SK-N-SH (cell line): ENCODE measurements around a stretch of chr5.

DNA sequence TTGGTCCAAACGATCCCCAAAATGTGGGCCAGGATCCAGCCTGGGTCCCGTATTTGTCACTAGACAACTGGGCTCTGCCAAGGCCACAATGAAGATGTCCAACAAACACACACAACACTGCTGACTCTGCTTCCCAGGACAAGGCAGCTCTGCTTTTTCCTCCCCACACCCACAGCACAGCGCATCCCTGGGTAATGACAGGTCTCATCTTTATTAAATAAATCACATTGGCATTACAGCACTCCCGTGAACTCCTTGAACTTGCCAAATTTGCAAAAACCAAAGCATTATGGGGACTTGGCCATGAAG is 424.1 kb upstream of the ACTBL2 start:
- RRBS: no CpG with 5 or more reads among the region's 4 CpGs
CAGE:
- cytosol, long polyA plus RNA: no peak
- long polyA plus RNA: no peak
- nucleus, long polyA plus RNA: no peak

- RRBS: no CpG with 5 or more reads among the region's 6 CpGs
CAGE:
- cytosol, long polyA plus RNA: no peak
- long polyA plus RNA: no peak
- nucleus, long polyA plus RNA: no peak
Observed at GRCh38 chr5:58244762-58245354, 215.0 kb downstream of the PLK2 start.

DNA sequence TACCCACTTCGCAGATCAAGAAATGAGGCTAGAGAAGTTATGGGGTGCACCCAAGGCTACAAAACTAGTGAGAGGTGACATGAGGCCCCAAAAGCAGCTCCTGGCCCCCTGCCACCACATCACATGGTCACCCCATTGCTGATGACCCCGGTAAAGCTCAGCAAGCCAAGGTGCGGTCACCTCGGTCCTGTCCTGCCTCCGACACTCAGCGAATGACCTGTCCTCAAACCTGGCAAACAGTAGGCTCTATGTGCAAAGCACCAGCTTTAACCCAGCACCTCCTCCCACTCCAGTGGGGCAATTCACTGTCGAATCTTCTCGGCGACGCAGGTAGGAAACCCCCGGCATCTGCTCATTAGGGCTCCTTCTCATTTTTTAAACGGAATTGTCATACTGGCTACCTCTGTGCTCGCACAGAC is 307.4 kb downstream of the RAB3C start:
- RRBS: no CpG with 5 or more reads among the region's 13 CpGs
CAGE:
- cytosol, long polyA plus RNA: no peak
- long polyA plus RNA: no peak
- nucleus, long polyA plus RNA: no peak

CAGE:
- cytosol, long polyA plus RNA: no peak
- long polyA plus RNA: no peak
- nucleus, long polyA plus RNA: no peak
Observed at GRCh38 chr5:59087801-59088379, 505.0 kb downstream of the RAB3C start.

DNA sequence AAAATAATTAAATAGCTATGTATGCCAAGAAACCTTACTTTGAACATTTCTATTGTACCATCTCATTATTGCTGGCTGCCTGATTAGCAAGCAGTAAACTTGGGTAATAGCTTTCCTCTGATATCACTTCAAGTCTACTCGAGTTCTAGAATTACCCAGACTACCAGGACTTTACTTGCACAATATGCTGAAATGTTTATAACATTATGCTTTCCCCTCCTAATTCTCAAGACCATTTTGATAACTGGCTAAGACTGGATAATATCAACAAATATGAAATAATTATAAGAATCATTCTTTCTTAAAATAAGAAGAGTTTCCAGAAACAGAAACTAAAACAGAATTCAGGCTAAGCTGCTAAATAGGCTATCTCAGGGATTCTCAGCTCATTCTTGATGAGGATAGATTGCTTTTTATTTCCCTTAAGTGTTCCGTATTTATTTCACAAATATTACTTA is 512.7 kb downstream of the RAB3C start:
- RRBS: no CpG with 5 or more reads among the region's 2 CpGs
CAGE:
- cytosol, long polyA plus RNA: no peak
- long polyA plus RNA: no peak
- nucleus, long polyA plus RNA: no peak

DNA sequence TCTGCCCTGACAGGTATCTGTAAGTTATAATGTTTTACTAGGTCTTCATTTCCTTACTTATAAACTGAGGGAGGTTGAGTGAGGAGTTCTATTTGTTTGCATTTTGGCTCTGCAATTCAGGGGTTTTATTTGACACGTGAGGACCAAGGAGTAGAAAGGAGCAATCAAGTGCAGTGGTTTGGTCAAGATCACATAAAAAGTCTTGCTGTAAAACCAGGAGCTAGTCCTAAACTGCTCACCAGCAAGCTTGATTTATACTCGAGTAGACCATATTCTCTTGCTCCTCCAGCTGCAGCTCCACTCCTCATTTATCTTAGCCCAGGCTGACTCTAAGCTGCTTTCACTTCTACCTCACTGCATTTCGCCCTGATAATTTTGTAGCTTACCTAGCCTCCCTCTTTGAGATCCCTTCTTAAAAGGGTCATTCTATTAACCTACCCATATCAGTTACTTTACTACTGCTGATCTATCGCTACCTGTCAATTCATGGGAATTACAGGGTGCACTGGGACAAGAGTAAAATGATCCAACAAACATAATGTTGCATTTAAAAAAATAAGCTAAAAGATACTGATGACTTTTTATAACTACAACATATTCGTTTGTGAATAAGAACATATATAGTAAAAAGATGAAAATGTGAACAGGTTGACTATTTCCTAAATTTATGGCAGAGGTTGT is 541.4 kb downstream of the RAB3C start:
- RRBS: no CpG with 5 or more reads among the region's 5 CpGs
CAGE:
- cytosol, long polyA plus RNA: no peak
- long polyA plus RNA: no peak
- nucleus, long polyA plus RNA: no peak

- RRBS: no CpG with 5 or more reads among the region's 2 CpGs
CAGE:
- cytosol, long polyA plus RNA: no peak
- long polyA plus RNA: no peak
- nucleus, long polyA plus RNA: no peak
Observed at GRCh38 chr5:59198426-59198681, 615.5 kb downstream of the RAB3C start.

DNA sequence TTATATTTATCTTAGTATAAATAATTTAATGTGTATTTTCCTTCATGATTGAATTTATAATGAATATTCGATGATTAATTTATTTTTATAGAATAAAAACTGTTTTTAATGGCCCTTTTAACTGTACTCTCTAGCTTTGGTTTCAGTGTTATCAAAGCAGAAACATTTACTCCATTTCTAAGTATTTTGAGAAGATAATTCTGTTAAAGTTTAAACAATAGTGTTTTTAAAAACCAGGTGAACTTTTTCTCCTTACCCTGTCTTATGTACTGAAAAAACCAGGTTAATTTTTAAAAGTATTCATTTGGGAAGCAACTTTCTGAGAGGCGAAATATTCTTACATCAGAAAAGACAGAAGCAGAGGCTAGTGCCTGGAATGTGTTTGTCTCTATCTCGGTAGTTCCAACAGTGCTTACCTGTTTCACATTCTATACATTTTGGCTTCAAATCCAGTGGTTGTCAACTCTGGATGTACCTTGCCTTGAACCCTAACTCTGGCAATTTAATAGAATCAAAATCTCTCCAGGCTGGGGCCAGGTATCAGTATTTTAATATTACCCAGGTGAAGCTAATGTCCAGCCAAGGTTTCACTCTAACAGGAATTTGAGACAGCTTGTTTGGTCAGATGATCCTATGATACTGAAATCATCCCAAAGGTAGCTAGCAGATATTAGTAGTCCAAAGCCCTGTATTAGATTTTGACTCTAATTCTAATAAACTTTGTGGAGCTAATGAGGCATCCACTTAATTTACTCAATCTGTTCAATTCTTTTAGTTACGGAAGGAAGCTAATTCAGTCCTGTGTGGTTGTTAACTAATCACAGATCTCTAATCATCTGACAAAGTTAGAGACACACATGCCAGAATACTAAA is 434.3 kb downstream of the PDE4D start:
- RRBS: no CpG with 5 or more reads among the region's 4 CpGs
CAGE:
- cytosol, long polyA plus RNA: no peak
- long polyA plus RNA: no peak
- nucleus, long polyA plus RNA: no peak

DNA sequence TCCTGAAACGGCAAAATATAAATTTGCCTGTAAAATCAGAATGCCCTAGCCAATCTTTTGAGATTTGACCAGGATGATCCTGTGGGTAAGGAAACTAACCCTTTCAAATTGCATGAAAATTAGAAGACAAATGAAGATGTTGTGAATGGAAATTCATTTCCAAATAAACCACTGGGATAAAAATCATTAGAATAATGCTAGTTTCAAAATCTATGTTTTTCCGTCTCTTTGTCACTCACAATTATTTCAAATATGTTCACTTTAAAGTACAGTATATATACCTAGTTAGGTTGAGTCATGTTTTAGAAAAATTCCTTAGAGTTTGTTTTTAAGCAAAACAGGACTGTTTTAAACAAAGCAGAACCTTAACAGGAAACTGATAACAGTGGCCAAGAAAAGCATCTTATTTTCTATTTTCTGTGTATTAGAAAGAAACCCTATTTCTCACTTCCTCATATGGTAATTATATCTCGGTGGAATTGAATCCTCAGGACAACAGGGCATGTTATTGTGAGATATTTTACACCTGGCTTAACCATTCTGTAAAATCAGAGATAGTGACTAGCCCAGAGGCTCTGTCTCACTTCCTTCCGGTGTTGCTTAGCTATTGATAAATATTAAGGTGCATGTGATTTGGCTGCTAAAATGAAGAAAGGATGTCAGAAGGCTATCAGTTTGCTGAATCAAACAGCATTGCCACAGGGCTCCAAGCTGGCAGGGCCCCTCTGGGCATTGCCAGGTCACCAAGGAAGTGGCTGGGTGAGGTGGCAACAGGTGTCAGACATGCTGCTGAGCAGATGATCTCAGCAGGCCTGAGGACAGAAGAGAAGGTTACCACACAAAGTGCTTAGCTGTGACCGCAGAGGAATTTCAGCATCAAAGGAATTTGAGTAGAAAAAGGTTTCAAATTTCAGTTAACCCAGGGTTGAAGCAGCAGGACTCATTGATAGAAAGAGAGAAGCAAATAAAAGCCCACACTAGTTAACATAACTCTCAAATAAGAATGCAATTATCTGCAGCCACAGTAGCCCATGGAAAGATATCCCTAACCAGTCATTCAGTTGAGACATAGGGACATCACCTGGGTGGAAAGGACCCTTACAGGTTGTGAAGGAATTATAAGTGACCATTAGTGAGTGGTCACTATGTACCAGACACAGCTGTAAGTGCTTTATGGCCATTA is 330.7 kb downstream of the PDE4D start:
- RRBS: no CpG with 5 or more reads among the region's 5 CpGs
CAGE:
- cytosol, long polyA plus RNA: no peak
- long polyA plus RNA: no peak
- nucleus, long polyA plus RNA: no peak

DNA sequence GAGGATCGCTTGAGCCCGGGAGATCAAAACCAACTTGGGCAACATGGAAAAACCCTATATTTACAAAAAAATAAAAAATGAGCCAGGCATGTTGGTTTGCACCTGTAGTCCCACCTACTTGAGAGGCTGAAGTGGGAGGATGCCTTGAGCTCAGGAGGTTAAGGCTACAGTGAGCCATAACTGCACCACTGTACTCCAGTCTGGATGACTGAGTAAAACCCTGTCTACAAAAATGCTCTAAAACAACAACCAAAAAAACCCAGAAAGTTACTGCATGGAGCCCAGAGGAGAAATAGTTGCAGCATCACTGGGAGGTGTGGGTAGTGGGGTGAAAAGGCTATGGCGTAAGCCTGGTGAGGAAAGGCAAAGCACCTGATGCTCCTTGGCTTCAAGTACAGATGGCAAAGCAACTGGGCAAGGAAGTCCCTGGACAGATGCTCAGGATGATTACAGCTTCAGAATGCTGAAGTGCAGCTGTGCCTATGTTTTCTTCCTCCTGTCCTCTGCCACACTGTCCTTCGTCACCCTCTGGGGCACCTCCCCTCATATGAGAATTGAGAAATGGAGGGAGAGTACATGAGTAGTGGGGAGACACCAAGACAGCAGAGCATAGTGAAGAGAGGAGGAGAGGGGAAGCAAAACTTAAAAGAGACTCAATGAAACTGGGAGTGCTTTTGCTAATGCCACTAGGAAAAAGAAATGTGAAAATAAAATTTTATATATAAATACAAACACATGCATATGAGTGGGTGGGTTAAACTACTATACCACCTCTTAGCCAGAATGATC is 328.0 kb downstream of the PDE4D start:
- RRBS: no CpG with 5 or more reads among the region's 4 CpGs
CAGE:
- cytosol, long polyA plus RNA: no peak
- long polyA plus RNA: no peak
- nucleus, long polyA plus RNA: no peak

DNA sequence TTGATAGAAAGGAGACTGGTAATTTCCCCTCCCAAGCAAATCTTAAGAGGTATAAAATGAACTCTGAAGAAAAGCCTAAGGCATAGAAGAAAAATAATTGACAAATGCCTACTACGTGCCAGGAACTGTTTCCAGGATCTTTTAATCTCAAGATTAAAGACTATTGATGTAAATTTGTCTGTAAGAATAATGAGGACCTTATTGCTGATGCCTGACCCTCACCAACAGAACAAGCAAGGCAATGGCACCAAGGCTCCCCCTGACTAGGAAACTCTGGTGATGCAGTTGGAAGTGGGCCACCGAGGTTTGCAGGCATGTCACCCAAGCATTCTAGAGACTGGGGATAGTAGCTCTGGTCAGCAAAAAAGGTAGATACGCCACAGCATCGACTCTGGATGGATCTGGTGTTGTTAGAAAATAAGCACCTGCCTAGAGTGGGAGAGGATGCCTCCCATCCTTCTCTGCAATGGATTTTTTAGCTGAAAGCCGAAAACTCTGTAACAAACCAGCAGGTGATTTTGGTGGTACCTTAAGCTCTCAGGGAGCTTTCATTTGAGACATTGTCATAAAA is 308.7 kb downstream of the PDE4D start:
- RRBS: no CpG with 5 or more reads among the region's 5 CpGs
CAGE:
- cytosol, long polyA plus RNA: no peak
- long polyA plus RNA: no peak
- nucleus, long polyA plus RNA: no peak

GRCh38 chr5:59756295-59756934 is 137.1 kb downstream of the PDE4D start:
- RRBS: no CpG with 5 or more reads among the region's 6 CpGs
CAGE:
- cytosol, long polyA plus RNA: no peak
- long polyA plus RNA: no peak
- nucleus, long polyA plus RNA: no peak

DNA sequence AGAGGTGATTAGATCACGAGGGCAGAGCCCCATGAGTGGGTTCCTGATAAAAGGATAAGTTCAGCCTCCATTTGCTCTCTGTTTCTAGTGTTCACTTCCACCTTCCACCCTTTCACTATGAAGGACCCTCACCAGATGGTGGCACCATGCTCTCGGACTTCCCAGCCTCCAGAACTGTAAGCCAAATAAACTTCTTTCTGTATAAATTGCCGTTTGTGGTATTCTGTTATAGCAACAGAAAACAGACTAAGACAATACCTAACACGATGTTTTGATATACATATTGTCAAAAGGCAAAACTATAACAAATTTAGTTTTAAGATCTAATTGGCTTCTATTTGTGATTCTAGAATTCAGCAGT is 166.1 kb downstream of the DEPDC1B start:
- RRBS: no CpG with 5 or more reads among the region's 4 CpGs
CAGE:
- cytosol, long polyA plus RNA: no peak
- long polyA plus RNA: no peak
- nucleus, long polyA plus RNA: no peak

DNA sequence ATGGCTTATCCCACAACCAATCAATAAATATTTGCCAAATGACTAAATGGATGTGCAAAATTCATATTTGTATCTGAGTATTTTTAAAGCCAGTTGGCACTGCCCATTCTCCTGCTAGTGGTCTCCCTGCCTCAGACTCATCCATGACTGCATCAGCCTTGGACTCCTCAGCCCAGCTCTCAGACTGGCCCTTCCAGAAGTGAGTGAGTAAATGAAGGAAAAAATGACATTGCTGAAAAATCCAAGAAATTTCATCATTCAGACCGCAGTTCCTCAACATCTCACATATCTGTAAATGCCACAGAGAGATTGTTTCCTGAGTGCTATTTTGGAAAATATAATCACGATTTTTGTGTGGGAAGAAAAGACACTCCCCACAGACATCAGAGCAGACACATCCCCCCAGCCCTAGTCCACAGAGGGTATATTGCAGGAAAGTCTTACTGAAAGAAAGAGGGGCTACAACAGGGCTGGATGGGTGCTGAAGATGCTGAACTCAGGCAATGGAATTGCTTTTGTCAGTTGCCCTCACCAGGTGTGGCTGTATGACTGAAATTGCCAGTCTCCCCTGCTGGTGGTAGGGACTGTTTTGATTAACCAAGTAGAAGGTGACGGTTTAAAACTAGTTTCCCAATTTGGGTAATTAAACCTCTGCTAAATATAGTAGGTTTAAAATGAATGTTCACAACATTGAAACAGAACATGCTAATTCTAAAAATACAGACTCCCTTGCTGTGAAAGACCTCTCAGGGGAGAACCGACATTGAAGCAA is 158.9 kb downstream of the DEPDC1B start:
- RRBS: no CpG with 5 or more reads among the region's 4 CpGs
CAGE:
- cytosol, long polyA plus RNA: no peak
- long polyA plus RNA: no peak
- nucleus, long polyA plus RNA: no peak

DNA sequence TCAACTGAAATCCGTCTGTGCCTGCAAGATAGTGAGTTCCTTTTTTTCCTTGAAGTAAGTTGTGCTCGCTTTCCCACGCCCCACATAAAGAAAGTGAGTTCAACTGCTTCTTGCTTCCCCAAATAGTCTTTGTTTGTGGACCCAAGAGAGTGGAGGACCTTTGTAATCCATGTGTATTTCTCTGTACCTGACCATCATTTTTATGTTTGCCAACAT is 61.7 kb downstream of the SMIM15 start:
- RRBS: no CpG with 5 or more reads among the region's 3 CpGs
CAGE:
- cytosol, long polyA plus RNA: no peak
- long polyA plus RNA: no peak
- nucleus, long polyA plus RNA: no peak

GRCh38 chr5:61337321-61338198 is 5.5 kb downstream of the ZSWIM6 start:
- RRBS: no CpG with 5 or more reads among the region's 4 CpGs
CAGE:
- cytosol, long polyA plus RNA: no peak
- long polyA plus RNA: no peak
- nucleus, long polyA plus RNA: start-site peak on the plus strand at chr5:61337958-61338222, 183 and 81 reads in 2 replicates

DNA sequence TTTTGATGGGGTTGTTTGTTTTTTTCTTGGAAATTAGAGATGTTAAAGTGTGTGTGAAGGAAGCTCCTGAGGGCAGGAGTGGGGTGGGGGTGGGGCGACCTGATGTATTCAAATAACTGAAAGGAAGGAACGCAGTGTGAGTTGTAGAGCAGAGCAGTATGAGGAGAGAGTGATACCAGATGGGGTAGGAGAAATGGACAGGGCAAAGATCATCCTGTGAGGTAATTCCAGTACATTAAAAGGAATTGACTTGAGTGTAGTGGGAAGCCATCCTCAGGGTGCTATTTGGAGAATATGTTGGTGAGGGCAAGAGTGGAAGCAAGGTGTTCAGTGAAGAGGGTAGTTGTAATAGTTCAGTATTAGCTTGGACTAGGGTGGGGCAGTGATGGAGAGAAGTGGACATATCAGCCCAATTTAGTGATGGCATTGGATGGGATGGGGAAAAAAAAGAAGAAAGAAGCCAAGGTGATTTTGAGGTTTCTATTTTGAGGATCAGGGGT is 81.8 kb downstream of the ZSWIM6 start:
- RRBS: no CpG with 5 or more reads among the region's 2 CpGs
CAGE:
- cytosol, long polyA plus RNA: no peak
- long polyA plus RNA: no peak
- nucleus, long polyA plus RNA: no peak

DNA sequence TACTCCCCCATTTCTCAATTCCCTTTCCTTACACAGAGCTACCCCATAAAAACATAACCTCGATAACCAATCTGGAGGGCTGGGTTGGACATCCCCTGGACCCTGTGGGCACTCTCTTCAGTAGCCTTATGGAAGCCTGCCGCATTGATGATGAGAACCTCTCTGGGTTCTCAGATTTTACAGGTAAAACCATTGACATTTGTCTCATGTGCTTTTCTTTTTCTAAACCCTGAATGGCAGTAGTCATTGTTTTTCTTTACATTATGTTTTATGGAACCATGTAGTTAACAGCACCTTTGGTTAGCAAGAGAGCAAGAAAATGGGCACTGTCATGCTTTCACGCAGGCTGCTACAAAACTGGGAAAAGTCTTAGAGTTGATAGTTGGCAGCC is 198.0 kb downstream of the ZSWIM6 start:
- RRBS: no CpG with 5 or more reads among the region's 3 CpGs
CAGE:
- cytosol, long polyA plus RNA: no peak
- long polyA plus RNA: no peak
- nucleus, long polyA plus RNA: no peak

DNA sequence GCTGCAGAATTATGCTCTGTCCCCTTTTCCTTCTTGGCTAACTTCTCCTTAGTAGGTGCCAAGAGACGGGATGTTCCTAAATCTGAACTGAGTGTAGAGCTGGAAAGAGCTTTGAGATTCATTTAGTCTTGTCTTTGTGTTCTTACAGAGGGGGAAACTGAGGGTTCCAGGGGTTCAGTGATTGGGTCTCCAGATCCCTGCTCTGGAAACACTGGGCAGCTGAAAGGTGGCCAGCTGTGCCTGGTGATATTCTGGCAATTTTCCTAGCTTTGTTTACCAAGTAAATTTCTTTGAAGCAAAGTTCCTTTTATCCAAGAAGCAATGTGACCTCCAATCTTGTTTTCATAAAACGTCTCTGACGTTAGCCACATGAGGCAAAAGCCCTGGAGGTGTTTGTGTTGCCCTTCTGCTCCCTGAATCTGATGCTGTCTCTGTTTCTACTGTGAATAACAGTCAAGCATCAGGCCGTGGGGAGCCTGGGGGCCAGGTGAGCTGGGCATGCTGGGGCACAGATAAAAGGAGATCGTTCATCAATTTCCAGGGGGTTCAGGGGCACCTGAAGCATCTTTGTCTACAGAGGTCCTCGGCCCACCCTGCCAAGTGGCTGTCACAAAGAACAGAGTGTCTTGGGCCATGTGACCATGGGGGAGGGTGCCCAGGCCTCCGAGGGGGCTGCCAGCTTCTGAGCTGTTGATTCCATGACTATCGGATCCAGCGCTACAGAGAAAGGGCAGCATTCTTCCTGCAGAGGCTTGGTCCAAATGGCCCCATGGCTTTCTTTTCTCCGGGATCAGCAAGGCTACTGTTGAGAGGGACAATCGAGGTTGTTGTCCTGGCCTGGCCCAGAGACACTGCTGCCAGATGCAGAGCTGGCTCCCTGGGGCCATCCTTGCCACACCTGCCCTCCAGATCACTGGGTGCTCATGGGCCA is 288.9 kb downstream of the ZSWIM6 start:
- RRBS: no CpG with 5 or more reads among the region's 11 CpGs
CAGE:
- cytosol, long polyA plus RNA: no peak
- long polyA plus RNA: no peak
- nucleus, long polyA plus RNA: no peak

- RRBS: no CpG with 5 or more reads among the region's 7 CpGs
CAGE:
- cytosol, long polyA plus RNA: no peak
- long polyA plus RNA: no peak
- nucleus, long polyA plus RNA: no peak
Observed at GRCh38 chr5:61666229-61666799, 334.3 kb downstream of the ZSWIM6 start.